Tongue (tissue), 2 donors: ENCODE measurements around the gene LUC7L2.

- RAMPAGE, long total RNA: no peak
Observed at GRCh38 chr7:138981794-138982535, 776 bp upstream of the KIAA1549 start.

- RAMPAGE, long total RNA: no peak
Observed at GRCh38 chr7:139026107-139027302, 9.3 kb downstream of the ZC3HAV1L start.

DNA sequence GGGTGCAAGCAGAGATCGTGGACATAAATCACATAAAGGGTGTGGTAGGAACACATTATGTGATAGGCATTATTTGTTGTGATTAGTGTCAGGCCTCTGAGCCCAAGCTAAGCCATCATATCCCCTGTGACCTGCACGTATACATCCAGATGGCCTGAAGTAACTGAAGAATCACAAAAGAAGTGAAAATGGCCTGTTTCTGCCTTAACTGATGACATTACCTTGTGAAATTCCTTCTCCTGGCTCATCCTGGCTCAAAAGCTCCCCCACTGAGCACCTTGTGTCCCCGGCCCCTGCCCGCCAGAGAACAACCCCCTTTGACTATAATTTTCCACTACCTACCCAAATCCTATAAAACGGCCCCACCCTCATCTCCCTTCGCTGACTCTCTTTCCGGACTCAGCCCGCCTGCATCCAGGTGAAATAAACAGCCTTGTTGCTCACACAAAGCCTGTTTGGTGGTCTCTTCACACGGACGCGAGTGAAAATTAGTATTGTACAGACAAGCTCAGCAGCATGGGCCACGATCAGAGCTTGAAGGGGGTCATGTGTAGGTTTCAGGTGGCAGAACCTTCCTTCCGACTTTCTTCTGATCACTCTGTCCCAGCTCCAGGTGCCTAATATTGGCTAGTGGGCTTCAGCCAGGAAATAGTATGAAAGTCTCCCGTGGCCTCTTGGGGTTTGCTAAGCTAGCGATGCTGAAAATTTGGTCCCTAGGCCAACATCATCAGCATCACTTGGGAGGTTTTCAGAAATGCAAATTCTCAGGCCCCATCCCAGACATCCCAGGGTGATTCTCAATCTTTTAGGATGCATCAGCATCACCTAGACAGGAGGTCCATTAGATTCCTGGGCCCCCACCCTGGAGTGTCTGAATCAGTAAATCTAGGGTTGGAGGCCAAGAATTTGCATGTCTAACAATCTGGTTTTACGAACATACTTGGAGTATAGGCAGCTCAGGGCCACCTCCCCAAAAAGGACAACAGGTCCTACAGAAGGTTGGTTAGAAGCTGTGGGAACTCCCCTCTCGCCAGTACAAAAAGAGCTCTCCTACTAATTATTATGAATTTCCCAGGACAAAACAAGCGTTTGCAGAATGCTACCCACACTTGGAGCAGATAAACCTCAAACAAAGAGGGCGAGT lies 15.8 kb downstream of the ZC3HAV1 start:
- RAMPAGE, long total RNA: no peak

GRCh38 chr7:139301357-139302302 lies 39.5 kb upstream of the FMC1 start:
- RAMPAGE, long total RNA: no peak

DNA sequence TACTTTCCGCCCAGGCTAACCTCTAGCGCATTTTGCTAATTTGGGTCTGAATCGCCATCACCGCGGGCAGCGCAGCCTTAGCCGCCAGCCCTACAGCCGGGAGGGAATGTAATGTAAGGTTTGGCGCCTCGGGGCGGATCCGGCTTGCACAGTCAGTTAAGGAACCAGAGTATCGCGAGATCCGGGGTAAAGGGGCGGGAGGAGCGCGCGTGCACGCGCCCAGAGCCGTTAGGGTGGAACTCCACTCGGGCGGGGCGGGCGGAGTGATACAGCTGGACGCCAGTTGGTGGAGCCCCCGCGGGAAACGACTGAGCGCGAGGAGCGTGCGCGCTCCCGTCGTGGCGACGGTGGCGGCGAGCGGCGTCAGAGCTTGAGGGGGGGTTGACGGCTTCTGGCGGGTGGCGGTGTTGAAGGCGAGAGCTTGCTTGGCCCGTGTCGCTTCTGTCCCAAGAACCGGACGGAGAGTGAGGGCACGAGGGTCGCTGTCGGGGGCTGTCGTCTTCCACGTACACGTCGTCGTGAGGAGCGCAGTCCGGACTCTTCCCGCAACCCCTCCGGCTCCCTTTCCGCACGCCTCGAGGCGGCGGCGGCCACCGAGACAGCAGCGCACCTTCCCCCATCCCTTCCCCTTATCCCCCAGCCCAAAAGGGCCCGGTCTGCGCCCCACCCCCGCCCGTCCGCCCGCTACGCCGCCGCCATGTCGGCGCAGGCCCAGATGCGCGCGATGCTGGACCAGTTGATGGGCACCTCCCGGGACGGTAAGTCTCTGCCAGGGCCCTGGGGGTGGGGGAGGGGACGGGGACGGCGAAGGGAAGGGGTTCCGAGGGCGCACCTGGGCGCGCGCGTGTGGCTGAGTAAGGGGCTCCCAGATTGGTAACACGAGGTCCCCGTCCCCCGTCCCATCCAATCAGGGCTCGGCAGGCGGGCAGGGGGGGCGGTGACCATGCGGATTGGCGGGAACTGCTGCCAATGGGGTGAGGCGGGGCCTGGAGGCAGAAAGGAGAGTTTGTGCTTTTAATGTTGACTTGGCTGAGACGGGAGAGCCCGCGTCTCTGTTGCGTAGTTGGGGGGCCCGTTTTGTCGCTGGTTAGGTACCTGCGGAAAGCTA lies at the start of gene LUC7L2:
Gene LUC7L2, plus strand, starts transcription at position 330 of the 1,108 bp plus-strand sequence.
- RAMPAGE, long total RNA: no peak

DNA sequence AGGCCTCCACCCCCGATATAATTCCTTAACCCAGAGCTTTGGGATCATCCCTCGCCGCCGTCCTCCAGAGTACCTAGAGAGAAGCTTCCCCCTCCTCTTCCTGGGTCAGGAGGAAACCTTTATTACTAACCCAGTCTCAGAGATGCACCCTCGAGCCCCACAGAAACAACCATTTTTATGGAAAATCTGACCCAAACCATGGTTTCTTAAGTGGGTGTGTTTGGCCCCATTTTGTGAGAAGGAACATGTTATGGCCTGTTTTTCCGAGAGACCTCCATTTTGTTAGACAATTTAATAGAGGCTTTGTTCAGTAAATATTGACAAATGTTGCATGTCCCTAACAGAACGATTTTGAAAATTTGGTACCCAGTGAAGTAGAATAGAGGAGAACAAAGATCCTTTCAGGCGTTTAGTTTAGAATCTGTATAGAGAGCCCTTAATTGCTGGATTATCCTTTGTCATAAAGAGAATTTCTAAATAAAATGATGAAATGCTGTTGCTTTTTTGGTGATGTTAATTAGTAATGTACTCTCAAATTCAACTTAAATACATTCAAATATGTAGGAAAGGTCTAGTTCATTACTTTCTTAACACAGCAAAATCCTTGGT lies 1.1 kb downstream of the LUC7L2 start:
- RAMPAGE, long total RNA: no peak

DNA sequence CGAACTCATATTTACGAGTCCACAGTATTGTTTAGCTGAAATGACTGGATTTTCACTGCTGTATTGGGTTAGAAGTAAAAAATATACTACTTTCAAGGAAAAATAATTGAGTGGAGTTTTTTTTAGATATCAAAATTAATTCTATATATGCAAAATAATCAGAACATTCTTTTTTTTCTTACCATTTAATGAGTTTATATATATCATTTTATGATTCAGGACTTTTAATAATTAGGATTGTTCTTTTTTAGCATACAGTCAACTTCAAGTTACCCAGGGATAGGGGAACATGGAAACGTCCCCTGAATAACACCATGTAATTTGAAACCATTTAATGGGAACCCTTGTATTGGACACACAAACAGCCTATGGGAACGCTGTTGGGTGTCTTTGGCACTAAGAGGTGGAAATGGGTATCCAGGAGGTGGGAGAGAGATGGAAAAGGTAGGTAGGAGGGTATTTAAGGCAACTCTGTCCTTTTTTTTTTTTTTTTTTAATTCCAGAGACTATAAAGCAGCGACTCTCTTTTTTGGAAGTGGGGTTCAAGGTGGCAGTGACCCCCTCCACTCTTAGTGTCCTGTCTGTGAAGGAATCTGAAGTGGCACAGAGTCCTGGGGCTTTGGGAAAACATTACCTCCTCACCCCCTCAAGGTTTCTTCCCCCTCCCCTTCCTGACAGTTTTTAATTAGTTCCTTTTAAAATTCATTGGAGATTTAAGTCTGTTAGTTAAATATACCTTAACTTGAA lies 2.6 kb downstream of the LUC7L2 start:
- RAMPAGE, long total RNA: no peak

GRCh38 chr7:139379047-139379392 lies 19.3 kb downstream of the LUC7L2 start:
- RAMPAGE, long total RNA: no peak

DNA sequence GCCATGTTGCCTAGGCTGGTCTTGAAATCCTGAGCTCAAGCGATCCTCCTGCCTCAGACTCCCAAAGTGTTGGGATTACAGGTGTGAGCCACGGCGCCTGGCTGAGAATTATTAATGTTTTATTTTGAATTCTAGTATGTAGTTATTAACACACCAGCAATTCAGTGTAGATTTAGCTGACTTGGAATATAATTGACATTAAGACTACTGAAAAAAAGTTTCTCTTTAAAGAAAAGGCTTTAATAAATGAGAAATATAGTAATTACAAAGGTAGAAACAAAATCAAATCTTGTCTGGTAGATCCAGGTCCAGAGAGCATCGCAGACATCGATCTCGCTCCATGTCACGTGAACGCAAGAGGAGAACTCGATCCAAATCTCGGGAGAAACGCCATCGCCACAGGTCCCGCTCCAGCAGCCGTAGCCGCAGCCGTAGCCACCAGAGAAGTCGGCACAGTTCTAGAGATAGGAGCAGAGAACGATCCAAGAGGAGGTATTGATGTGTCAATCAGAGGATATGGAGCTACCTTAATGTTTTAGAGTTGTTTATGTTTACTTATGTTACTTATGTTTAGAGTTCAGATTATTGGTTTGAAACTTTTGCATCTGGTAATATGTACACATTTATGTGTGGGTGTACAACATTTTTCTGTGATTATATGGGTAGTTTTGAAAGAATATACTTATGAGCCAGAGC lies 57.7 kb downstream of the LUC7L2 start:
- RAMPAGE, long total RNA: no peak

DNA sequence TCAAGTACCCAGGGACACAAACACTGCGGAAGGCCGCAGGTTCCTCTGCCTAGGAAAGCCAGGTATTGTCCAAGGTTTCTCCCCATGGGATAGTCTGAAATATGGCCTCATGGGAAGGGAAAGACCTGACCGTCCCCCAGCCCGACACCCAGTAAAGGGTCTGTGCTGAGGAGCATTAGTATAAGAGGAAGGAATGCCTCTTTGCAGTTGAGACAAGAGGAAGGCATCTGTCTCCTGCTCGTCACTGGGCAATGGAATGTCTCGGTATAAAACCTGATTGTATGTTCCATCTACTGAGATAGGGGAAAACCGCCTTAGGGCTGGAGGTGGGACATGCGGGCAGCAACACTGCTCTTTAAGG lies 15.8 kb downstream of the KLRG2 start:
- RAMPAGE, long total RNA: no peak

DNA sequence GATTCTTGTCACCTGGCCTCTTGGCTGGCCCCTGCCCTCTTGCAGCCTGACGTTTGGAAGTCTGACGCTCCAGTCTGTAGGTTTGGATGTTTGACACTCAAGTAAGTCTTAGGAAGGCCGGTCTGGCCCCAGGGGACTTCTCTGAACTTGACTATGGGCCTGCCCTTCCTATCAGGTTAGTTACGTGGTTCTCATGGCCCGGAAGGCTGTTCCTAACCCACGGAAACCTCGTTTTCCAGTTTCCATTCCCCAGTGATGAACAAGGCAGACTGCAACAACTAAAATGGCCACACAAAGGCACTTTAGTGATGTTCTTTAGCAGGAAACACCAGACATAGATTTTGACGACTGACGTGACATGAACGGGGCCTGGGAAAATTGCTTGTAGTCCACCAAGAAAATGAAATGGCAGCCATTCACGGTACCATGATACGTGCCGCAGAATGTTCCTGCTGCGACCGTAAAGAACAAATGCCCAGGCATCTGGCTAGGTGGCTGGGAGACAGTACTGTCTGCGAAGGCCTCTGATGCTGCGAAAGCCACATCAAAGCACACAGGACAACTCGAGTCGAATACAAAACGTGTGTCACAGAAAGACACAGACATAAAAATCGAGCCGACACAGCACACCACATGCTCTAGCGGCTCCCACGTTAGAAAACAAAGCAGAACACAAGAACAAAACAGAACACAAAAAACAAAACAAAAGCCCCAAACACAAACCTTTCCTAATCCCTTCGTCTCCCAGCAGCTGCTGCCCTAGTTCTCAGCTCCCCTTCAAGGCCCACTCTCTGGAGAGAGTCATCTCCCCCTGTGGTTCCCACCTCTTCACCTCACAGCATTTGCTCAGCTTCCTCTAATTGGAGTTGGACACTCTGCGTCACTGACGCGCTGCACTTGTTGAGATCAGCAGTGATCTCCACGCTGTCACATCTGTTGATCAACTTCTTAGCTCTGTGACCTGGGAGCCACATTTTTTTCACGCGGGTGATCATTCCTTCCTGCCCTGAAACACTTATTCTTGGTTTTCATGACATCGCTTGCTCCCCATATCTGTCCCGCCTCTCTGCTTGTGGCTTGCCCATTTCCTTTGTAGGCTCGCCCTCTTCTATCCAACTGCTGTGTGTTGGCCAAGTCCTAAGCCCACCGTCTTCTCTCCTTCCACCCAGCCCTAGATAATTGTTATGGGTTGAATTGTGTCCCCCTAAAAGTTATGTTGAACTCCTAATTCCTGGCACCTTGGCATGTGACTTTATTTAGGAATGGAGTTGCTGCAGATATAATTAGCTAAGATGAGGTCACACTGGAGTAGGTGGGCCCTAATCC lies 112.2 kb downstream of the CLEC2L start:
- RAMPAGE, long total RNA: no peak

DNA sequence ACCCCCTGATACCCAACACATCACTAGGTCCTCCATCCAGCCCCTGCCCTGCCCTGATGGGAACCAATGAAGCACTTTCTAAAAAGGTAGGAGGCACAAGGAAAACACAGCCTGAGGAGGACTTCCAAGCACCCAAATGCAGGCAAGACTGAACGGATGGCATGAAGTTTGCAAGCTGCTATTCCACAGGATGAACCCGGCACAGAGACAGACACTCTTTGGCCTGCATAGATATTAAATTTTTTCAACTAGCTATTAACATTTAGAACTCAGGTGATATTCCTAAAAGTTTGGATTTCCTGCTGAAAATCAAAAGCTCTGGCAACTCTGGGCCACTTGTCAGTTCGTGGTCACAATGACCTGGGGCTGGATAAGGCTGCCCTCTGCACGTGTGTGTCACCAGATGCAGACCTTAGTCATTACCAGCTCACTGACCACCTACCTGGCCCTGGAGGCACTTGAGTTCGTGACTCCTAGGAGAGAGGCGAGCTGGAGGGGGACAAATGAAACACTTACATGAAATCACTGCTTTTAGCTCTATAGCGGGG lies 126.6 kb downstream of the HIPK2 start:
- RAMPAGE, long total RNA: no peak

DNA sequence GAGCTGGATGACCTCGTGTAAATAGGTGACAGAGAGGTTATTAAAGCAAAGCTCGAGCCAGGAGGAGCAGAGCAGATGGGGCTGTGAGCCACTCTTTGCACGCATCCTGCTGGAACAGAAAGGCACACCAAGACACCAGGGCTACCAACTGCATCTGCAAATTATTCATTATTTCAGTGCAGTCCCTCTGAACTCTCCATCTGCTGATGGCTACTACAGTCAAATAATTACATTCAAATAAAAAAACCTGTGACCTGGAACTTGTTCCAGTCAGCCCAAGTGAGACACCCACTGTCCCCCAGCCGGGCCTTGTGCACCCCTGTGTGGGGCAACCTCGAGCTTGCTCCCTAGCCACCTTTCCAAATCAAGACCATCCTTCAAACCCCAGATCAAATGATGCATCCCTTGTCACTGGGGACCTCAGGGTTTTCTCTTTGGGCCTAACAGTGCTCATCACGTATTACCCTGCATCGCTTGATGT lies 31.8 kb downstream of the HIPK2 start:
- RAMPAGE, long total RNA: no peak

DNA sequence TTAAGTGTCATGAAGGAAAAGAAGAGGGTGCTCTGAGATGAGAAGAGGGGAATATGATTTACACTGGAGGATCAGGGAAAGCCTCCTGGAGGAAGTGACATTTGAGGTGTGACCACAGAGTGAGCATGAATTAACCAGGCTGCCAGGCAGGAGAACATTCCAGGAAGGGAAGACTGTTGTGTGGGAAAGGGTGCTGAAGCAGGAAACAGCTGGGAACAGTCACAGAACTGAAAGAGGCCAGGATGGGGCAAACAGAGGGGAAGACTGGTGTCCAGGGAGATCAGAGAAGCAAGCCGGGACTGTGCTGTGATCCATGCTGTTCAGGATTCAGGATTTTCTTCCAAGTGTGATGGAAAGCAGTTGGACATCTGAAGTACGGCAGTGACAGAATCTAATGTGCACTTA lies 14.9 kb downstream of the HIPK2 start:
- RAMPAGE, long total RNA: no peak

- RAMPAGE, long total RNA: no peak
Observed at GRCh38 chr7:139776417-139776733, 1.4 kb downstream of the HIPK2 start.

DNA sequence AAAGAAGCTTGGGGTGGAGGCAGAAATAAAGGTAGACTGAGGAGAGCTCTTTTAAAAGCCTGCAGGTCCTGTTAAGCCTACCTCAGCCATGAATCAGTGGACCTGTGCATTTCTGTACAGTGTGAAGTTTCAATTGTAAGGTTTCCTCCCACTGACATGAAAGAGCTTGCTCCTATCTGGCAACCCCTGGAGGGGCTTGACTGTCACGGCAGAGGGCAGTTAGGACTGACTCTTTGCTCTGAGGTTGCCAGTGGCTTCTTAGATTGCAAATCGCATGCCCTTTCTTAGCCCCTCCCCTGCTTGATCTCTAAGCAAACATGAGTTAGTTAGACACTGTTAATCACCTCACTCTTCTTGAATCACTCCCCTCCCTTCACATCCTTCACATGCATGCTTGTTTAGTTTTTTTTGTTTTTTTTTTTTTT lies 5.8 kb upstream of the HIPK2 start:
- RAMPAGE, long total RNA: no peak

- RAMPAGE, long total RNA: no peak
Observed at GRCh38 chr7:140053846-140054162, 8.9 kb downstream of the PARP12 start.

GRCh38 chr7:140229006-140229457 lies 52.2 kb upstream of the KDM7A start:
- RAMPAGE, long total RNA: no peak

- RAMPAGE, long total RNA: no peak
Observed at GRCh38 chr7:140230447-140230557, 53.5 kb upstream of the KDM7A start.

DNA sequence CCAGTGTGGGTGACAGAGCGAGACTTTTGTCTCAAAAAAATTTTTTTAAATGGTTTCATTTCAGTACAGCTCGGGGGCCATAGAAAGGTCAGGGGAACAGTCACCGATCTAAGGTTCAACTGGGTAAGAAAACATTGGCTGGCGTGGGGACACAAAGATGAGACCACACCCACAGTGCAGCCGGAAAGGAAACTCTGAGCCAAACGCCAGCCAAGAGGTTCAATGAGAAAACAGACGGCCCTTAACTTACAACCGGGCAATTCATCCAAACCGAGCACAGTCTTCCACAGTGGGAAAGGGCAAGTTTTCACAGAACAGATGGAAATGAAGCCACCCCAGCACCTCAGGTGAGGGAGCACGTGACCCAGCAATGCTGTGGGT lies 65.1 kb downstream of the SLC37A3 start:
- RAMPAGE, long total RNA: no peak